Cardiac atrium fibroblast (primary cell): ENCODE measurements around the genes TAFA2, AVPR1A and C12orf56.

- RAMPAGE, long total RNA = no peak
Measured at GRCh38 chr12:58591316-58591777, 329.0 kb downstream of the LRIG3 start.

GRCh38 chr12:58596995-58597194 is 323.4 kb downstream of the LRIG3 start:
- RAMPAGE, long total RNA = no peak

DNA sequence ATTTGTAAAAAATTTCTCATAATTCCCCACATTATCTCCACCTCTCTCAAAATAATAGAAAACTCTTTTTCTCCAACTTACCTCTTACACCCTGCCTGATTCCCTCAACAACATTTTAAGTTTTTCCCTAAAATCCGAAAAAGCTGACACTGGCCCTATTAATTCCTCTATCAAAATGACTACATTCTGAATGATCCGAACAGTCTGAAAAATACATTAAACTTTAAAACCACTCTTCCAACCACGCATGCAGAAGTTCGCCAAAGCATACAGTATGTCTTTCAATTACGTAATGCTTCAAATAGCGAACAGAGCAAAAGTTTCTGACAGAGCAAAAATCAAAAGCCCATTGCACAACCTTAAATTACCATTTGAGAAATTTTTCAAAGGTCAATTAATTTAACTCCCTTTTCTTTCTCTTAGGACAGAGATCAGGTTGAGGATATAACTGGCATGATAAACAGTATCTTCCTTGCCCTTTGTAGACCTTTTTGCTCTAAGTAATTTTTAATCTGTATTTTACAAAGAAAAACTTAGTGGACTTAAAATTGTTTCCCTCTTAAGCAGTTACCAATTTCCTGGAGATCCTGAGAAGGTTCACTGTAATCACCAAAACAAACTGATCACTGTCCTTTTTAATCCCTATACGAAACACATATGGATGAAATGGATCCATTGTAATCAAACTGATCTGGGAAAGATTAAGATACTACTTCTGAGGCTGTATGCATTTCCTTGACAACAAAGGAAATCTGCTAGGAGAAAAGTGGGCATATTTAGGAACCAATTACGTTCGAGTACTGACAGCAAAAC is 33.1 kb downstream of the LRIG3 start:
- RAMPAGE, long total RNA = no peak

DNA sequence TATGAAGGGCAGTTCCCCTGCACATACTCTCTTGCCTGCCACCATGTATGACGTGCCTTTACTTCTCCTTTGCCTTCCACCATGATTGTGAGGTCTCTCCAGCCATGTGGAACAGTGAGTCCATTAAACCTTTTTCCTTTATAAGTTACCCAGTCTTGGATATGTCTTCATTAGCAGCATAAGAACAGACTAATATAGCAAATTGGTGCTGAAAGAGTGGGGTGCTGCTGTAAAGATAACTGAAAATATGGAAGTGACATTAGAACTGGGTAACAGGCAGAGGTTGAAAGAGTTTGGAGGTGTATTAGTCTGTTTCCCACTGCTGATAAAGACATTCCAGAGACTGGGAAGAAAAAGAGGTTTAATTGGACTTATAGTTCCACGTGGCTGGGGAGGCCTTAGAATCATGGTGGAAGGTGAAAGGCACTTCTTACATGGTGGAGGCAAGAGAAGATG is 70.8 kb downstream of the SLC16A7 start:
- RAMPAGE, long total RNA = no peak

- RAMPAGE, long total RNA = no peak
Measured at GRCh38 chr12:60270315-60270645, 674.5 kb downstream of the SLC16A7 start.

- RAMPAGE, long total RNA = no peak
Measured at GRCh38 chr12:62098109-62098579, 94.4 kb downstream of the TAFA2 start.

GRCh38 chr12:62192450-62193192 is at the start of gene TAFA2:
Gene TAFA2 (minus strand): TSS chr12:62192773.
- RAMPAGE, long total RNA = no peak

- RAMPAGE, long total RNA = no peak
Measured at GRCh38 chr12:62305203-62306178, 45.3 kb downstream of the USP15 start.

- RAMPAGE, long total RNA = no peak
Measured at GRCh38 chr12:62387264-62387682, 79.4 kb upstream of the MON2 start.

- RAMPAGE, long total RNA = no peak
Measured at GRCh38 chr12:62860374-62861067, 74.4 kb downstream of the PPM1H start.

GRCh38 chr12:62933121-62933821 is 1.7 kb downstream of the PPM1H start:
- RAMPAGE, long total RNA = no peak

DNA sequence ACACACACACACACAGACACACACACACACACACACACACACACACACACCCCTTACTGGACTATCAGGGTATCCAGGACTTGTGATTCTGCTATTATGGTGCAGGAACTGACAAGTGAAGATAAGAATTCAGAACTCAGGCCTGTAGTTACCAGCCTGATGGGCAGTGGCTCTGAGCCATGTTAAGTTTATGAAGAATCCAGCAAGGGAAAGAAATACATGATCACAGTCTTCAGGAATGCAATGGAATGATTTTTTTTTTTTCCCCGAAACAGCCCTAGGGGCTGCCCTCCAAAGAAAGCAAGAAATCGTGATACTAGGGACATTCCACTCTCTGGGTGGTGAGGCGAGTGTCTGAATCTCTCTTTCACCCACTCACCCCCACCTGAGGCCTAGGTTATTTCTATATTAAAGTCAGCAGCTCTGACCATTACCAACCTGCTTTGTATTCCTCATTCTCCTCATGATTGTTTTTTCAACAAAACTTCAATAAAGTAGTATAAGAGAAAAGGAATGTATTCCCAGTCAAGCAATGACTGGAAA is 105.8 kb downstream of the AVPR1A start:
- RAMPAGE, long total RNA = no peak

GRCh38 chr12:63150715-63151448 is at the start of gene AVPR1A:
Gene AVPR1A (minus strand): TSS chr12:63151201.
- RAMPAGE, long total RNA = no peak

DNA sequence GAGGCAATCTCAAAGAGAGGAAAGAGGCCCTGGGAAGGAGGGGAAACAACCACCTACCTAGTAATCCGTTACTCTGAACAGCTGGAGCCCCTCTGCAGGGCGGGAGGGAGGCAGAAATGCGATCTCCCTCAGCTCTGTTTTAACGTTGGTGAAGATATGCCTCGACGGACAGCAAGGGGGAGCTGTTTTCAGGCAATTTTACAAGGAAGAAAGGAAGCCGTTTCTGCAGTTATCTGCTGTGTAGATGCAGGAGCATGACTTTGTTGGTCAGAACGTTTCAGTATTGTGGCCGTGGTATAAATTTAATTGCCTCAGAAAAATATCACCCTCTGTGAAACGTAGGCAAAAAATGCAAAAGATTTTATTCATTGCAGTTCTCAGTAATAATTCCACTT is 1.1 kb upstream of the AVPR1A start:
- RAMPAGE, long total RNA = no peak

DNA sequence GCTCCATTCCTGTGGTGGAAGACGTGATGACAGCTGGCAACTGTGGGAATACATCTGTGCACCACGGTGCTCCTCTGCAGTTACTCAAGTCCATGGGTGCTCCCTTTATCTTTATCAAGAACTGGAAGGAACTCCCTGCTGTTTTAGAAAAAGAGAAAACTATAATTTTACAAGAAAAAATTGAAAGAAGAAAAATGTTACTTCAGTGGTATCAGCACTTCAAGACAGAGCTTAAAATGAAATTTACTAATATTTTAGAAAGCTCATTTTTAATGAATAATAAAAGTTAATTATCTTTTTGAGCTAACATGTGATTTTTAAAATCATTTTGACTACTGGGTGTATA is 29.1 kb downstream of the RXYLT1 start:
- RAMPAGE, long total RNA = no peak

DNA sequence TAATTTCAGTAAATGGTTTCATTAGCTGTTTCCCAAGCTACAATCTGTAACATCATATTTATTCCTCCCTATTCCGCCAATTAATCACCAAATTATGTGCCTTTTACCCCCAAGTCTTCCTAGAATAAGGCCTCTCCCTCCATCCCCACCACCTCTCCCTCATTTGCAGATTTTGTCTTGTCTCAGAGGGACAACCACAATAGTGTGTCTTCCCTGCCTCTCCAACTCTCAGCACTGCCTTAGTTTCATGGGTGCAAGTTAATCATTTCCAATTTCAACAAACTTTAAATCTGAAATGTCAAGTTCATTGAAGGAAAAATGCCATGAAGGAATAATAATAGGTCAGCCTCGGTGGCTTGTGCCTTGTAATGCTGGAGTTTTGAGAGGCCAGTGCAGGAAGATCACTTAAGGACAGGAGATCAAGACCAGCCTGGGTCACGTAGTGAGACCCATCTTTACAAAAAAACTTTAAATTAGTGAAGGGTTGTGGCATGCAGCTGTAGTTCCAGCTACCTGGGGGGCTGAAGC is 31.6 kb downstream of the RXYLT1 start:
- RAMPAGE, long total RNA = no peak

DNA sequence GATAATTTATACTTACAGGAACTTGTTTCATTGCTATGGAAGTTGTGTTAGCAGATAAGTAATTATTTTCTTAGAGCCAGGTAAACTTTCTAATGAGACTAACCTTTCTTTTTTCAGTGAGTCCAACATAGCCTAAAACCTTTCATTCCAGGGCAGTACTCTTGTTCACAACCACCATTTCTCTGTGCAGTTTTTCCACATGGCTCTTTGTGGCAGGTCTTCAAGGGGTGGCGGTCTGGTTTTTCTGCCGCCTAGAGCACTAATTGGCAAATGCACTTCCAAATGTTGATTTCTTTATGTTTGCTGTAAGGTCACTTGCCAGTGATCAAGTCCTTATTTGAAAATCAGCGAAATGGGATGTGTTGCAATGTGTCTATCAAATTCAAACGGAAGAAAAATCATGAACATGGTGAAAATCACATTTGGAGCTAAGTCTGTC is 1.7 kb downstream of the SRGAP1 start:
- RAMPAGE, long total RNA = no peak

GRCh38 chr12:64104397-64104824 is 117.7 kb downstream of the KICS2 start:
- RAMPAGE, long total RNA = no peak

GRCh38 chr12:64181250-64182364 is 40.5 kb downstream of the KICS2 start:
- RAMPAGE, long total RNA = no peak

- RAMPAGE, long total RNA = no peak
Measured at GRCh38 chr12:64390209-64391203, at the start of gene C12orf56. Gene C12orf56 (minus strand): TSS chr12:64390758.